Endothelial cell (in vitro differentiated cells): ENCODE data around the gene MPV17L.

DNA sequence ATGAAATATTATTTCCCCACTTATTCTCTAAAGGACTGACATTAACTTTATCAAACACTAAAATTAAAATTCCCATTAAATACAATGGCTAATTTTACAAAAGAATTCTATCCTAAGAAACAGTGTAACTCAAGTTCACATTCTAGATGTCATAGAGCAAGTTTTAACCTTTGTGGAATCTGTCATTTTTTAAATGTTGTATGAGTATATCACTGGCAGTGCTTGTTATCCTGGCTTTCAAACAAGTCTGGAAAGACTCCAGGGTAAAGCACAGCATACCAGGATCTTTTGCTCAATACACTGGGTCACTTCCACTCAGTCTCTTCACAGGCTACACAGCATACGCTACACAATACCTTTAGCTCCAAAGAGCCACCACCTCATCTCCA lies 69.6 kb downstream of the PARN start:
- PRO-cap = no peak

- PRO-cap = no peak
Observed at GRCh38 chr16:14955428-14955870, 18.2 kb downstream of the NPIPA1 start.

DNA sequence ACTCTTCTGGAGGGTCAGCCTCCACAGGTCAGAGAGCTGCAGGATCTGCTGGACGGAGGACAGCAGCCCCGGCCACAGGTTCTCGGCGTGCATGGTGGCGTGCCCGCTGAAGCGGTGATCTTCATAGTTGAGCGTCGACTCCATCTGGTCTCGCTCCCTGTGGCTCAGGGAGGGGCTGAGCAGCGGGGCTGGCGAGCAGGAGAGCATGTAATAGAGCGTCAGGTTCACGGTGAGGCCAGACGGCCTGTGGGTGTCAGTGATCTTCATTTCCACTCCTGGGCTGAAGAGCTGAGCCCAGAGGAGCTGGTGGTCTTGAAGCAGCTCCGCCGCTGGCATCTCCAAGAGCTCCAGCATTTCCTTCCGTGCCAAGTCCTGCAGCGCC lies 14.0 kb downstream of the PDXDC1 start:
- PRO-cap = no peak

- PRO-cap = no peak
Observed at GRCh38 chr16:14989447-14990545, 15.0 kb downstream of the PDXDC1 start.

DNA sequence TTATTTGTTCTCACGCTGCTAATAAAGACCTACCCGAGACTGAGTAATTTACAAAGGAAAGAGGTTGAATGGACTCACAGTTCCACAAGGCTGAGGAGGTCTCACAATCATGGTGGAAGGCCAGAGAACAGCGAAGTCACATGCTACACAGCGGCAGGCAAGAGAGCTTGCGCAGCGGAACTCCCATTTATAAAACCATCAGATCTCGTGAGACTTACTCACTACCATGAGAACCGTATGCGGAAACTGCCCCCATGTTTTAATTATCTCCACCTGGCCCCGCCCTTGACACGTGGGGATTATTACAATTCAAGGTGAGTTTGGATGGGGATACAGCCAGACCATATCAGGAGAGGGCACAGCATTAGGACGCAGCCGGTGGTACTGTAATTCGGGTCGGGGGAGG lies 121.1 kb downstream of the NPIPA5 start:
- PRO-cap = no peak

DNA sequence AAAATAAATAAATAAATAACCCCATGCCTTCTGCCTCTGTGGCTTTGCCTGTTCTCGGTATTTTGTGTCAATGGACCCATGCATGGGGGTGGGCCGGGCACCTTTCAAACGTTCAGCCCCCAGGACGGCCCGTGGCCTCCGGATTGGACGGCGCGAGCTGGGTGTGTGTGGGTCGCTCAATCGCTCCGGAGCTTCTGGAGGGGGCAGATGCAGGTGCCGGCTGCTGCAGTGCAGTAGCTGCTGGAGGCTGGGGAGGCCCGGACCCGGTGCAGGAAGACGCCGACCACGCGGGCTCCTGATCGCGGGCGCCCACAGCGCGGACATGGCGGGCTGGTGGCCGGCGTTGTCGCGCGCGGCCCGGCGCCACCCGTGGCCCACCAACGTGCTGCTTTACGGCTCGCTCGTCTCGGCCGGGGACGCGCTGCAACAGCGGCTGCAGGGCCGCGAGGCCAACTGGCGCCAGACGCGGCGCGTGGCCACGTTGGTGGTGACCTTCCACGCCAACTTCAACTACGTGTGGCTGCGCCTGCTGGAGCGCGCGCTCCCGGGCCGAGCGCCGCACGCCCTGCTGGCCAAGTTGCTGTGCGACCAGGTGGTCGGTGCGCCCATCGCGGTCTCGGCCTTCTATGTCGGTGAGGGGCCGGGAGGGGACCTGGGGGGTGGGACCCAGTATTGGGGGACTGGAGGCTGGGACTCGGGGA lies at the start of gene MPV17L:
MPV17L (plus strand) TSS at position 179 of the 701 bp plus-strand sequence.
- PRO-cap = unidirectional peak, plus-strand start at position 179 of the sequence; unidirectional peak, plus-strand start at position 206 of the sequence

DNA sequence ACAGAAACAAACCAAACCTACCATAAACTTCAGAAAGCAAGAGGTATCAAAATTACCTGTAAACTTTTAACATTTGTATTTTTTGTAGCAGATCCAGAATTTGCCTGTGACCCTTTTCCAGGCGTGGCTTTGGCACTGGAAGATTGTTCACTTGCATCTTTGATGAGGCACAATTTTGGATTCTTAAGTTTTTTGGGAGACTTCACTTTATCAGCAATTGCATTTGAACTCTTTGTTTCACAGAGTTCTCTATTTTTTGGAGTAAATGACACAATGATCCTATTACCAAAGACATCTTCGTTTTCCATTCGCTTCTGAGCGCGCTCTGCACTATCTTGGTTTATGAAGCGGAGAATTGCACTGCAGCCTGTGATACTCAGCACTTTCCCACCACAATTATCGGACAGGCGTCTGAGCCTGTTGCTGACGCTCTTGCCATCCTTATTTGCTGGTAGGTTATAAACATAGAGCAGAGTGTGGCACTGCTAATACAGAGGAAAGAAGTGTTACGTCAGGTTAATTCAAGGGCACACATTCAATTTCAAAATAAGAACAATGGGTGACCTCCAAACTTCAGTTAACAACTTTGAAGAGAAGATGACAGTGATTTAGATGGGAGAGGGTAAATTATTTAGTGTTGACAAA lies 17.5 kb downstream of the MARF1 start:
- PRO-cap = no peak

GRCh38 chr16:15638903-15639648 lies 3.9 kb downstream of the MARF1 start:
- PRO-cap = no peak

GRCh38 chr16:15723996-15724491 lies 74.0 kb downstream of the NDE1 start:
- PRO-cap = no peak

DNA sequence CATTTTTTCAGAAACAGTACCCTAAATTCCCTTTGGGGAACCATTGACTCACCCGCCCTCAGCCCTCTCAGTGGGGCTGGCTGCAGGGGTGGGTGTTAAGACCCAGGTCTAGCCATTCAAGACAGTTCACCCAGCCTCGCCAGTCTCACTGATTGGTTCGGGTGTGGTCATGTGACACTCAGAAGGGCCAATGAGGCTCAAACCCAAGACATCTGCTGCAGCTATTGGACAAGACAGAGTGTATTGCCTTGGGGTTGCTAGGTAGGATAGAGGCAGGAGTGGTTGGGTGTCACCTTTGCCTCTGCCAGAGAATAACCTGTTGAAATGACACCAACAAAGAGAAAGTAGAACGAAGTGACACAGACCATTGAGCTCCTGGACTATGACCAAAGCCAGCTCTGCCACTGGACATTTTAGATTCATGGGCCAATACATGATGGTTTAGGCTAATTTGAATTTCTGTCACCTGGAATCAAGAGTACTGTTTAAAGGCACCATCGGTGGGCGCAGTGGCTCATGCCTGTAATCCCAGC lies 19.7 kb upstream of the CEP20 start:
- PRO-cap = no peak

DNA sequence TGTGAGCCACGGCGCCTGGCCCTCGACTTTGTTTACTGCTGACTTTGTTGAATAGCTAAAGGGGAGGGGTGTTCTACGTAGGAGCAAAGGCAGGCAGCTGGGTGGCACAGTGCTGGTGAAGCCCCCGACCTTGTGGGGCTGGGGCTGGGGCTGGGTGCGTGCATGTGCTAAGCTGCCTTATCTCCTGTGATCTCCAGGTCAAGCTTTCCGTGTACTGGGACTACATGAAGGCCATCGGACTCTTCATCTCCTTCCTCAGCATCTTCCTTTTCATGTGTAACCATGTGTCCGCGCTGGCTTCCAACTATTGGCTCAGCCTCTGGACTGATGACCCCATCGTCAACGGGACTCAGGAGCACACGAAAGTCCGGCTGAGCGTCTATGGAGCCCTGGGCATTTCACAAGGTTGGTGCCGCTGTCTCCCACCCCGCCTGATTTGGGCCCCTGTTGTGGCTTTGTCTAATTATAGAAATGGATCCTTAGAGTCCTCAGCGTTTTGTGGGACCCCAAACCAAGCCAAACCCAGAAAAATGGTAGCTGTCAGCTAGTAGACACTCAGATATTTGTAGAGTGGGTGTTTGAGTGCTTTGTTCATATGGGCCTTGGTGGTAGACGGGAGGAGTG lies 112.0 kb downstream of the ABCC6 start:
- PRO-cap = no peak

- PRO-cap = no peak
Observed at GRCh38 chr16:16125608-16126152, 97.6 kb downstream of the ABCC6 start.

DNA sequence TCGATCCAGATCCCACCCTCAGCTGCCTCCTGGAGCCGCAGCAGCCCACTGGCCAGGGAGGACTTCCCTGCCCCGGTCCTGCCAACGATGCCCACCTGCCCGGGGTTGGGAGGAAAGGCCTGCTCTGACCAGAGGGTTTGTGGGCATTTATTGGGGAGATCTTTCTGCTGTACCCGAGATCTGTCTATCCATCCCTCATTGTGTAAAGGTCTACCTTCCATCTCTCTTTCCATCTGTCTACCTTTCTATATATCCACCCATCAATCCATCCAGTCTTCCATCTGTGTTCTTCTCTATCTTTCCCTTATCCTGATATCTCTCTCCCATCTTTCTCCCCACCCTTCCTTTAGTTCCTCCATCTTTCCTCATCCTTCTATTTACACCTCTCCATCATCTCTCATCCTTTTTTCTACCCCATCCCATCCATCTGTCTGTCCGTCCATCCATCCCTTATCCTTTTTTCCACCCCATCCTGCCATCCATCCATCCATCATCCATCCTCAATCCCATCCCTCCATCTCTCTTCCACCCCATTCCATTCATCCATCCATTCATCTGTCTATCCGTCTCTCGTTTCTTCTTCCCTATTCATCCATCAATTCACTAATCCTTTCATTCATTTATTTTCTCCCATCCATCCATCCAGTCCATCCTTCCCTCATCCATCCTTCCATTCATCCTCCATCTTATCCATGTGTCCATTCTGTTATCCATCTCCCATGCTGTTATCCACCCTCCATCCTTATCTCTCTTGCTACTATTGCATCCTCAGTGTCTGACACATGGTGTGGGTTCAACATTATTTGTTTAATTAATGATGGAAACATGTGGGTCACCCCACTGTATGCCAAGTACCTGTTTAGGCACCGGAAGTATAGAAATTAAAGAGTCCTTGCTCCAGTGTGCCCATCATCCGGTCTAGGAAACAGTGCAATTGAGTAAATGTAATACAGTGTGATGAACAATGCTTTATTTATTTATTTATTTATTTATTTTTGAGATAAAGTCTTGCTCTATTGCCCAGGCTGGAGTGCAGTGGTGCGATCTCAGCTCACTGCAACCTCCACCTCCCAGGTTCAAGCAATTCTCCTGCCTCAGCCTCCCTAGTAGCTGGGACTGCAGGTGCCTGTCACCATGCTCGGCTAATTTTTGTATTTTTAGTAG lies 68.0 kb downstream of the ABCC6 start:
- PRO-cap = no peak

DNA sequence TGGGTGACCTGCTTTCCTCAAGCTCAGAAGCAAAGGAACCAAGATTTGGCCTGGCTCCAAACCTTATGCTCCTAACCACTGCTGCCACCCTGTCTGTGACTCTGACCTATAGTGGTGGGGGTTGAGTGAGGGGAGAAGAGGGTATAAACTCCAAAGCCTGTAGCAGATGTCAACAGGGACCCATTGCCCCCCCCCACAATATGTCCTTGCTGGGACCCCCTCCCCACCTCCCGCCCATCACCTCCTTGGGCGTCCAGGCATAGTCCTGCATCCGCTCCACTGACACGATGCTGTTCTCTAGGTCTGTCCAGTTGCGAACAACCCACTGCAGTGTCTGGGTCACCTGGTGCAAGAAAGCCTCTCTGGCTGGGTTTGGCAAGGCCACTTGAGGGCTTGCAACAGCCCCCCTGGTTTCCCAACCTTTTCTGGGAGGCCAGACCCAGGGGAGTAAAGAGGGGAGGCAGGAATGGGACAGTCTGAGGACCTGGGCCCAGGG lies 64.0 kb downstream of the ABCC6 start:
- PRO-cap = no peak

GRCh38 chr16:16221376-16221861 lies 1.9 kb downstream of the ABCC6 start:
- PRO-cap = no peak

DNA sequence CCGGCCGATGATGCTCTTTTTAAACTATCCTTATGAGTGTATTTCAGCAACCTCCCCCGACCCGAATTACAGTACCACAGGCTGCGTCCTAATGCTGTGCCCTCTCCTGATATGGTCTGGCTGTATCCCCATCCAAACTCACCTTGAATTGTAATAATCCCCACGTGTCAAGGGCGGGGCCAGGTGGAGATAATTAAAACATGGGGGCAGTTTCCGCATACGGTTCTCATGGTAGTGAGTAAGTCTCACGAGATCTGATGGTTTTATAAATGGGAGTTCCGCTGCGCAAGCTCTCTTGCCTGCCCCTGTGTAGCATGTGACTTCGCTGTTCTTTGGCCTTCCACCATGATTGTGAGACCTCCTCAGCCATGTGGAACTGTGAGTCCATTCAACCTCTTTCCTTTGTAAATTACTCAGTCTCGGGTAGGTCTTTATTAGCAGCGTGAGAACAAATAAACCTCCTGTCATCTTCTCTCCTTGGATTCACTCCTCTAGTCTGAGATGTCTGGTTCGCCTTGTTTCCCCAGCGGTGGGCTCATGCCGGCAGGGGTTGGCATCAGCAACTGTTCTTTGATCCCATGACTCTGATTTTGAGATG lies 120.4 kb downstream of the NPIPA7 start:
- PRO-cap = no peak

DNA sequence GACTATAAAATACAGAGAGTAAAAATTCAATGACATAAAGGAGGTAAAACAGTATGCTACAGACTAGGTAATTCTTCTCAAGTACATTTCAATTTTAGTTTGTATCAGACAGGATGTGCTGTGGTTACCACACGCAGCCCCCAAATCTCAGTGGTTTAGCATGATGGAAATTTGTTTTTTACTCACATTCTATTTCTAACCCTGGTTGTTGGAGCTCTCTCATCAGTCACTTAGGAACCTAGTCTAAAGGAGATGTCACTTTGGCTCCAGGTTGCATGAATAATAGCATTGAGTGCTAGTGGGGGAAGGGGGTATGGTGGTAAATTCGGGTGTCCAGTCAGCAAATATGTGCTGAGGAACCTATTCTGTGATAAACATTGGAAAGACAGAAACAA lies 444.0 kb downstream of the XYLT1 start:
- PRO-cap = no peak

GRCh38 chr16:17134472-17134944 lies 336.3 kb downstream of the XYLT1 start:
- PRO-cap = no peak

- PRO-cap = no peak
Observed at GRCh38 chr16:17416231-17417076, 54.3 kb downstream of the XYLT1 start.

DNA sequence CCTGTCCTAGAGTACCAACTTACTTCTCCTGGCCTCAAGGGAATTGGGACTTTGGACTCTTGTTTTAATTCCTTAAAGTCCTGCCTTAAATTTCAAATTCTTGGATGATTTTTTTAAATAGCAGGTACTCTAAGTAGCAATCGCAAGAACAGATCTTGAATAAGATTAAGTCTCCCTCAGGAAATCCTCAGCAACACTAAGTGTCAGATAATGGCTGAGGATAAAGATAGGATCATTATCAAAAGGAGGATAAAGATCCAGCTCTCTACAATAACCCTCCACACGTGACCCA lies 29.3 kb downstream of the XYLT1 start:
- PRO-cap = no peak